Thoracic aorta endothelial cell (primary cell): ENCODE measurements around a stretch of chr17.

GRCh38 chr17:16143051-16143892, 72.1 kb downstream of the NCOR1 start:
- CAGE, long polyA plus RNA = no peak

DNA sequence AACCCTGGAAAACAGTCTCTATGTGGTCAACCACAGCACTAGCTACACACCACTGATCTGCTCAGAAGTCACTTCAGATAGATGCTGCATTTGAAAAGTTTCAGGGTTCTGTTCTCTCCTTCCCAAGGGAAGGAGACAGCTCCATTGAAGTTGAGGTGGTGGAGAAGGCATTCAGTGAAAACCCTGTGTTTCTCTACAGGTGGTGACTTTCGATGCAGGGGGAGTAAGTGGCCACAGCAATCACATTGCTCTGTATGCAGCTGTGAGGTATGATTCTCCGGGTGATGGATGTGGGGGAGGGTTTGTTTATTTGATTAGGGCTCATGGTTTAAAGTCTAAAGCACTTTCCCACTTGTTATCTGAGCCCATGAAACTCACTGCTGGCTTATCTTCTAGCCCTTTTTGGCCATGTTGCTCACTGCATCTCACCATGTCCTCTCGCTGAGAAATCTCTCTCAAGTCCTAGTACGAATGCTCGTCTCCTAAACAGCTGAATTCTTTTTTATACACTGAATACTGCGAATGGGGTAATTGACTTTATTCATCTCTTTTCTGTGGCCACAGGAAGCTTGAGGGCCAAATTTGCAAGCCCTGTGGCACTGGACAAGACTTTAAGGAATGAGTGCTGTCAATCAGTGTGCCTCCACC, 39.8 kb downstream of the CENPV start:
- CAGE, long polyA plus RNA = no peak

GRCh38 chr17:16329166-16330039, 23.9 kb downstream of the CENPV start:
- CAGE, long polyA plus RNA = no peak

DNA sequence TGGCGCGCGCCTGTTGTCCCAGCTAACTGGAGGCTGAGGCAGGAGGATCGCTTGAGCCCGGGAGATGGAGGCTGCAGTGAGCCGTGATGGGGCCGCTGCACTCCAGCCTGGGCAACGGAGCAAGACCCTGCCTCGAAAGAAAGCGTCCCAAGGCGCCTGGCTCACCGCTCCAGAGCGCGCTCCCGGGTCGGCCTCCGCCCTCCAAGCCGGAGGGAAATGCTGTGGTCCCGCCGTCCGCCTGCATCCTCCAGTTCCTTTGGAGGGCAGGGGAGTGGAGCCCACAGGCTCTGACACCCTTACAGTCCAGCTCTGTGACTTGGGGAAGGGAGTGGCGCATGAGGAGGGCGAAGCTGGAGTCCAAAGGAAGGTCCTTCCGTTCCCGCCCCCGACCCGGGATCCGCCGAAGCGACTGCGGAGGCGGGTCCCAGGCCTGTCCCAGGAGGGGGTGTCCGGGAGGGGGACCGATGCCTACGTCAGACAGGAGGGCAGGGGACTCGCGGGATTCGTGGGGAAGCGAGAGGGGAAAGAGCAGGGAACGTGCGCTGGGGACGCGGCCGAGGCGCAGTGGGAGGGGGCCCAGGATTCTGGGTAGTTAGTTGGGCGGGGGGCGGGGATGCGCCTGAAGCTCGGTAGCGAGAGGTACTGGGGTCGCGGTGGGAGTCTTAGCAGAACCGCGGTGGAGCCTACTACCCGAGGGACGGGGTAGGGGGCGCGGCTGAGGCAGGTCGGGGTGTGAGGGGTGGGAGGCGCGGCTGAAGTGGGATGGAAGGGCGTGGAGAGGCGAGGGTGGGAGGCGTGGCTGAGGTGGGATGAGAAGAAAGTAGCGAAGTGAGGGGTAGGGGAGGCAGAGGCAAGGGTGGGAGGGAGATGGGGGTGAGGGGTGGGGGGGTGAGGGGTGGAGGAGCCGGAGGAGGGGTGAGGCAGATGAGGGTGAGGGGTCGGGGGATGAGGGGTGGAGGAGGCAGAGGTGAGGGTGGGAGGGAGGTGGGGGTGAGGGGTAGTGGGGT, 8.2 kb upstream of the TRPV2 start:
- CAGE, long polyA plus RNA = no peak

- CAGE, long polyA plus RNA = no peak
Observed at GRCh38 chr17:16438559-16438882, 23.1 kb downstream of the TRPV2 start.

DNA sequence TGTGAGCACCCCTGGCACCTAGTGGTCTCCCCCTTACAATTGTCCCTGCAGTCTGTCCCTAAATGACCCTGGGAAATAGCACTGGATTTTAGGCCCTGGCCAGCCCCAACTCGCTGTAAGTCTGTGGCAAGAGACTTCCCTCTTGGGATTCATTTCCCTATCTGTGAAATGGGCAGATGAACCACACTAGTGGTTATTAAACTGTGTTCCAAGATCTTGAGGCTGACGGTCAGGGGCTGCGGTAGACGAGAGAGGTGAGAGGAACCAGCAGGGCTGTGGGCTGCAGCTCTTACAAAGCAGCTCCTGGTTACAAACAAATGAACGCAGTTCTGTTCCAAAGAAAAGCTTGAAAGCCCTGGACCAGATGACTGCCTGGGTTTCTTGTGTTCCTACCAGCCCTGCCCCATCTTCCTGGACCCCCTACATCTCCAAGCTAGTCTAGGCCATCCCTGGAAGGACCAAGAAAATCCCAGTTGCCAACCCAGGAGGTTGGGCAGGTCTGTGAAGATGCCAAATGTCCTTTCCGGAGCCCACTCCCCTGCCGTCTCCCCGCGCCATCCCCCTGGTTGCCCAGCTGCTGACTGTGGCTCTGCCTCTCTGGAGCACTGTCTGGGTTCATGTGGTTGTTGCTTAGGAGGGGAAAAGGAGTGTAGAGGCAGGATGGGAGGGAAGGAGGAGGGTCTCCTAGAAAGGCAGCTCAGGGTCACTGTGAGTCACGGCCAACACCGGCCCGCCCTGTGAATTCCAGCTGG, 26.6 kb downstream of the LRRC75A start:
- CAGE, long polyA plus RNA = no peak

DNA sequence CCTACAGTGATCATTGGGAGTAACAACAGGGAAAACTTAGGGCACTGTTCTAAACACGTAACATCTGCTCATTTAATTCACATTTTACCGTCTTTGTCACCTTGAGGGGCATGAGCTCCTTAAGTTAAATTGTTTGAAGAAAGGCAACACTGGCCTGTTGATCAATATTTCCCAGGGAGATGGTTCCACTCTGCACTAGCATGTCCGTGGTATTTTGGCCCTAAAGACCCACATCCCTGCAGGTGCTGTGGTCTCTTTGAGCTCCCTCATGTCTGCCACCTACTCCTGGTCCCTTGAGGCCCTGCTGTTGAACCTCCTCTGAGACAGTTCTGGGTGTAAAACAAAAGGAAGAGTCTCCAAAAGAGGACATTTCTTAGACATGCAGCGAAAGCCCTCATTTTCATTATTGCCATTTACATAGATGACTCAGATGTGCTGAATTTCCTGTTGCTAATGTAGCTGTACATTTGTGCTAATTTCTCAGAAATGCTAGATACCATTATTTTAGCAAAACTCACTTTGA, 4.2 kb upstream of the TNFRSF13B start:
- CAGE, long polyA plus RNA = no peak

DNA sequence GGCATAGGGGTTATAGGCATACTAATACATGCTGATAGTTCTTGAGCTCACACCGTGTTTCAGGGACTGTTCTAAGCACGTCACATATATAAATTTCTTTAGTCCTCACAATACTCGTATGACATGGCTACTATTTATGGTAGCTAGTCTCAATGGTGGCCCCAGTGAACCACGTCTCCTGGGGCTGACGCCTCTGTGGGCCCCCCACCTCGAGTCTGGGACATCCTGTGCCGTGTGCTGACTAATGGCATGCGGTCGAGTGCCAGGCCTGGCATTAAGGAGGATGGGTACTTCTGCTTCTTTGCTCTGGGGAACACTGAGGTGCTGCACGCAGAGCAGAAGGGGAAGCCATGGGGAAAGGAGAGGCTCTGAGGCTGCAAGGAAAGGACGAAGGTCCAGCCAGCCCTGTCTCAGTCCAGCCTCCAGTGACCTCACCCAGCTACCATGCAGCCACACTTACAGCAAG, 5.8 kb upstream of the MPRIP start:
- CAGE, long polyA plus RNA = no peak

GRCh38 chr17:17040976-17041755, 1.1 kb upstream of the MPRIP start:
- CAGE, long polyA plus RNA = no peak

DNA sequence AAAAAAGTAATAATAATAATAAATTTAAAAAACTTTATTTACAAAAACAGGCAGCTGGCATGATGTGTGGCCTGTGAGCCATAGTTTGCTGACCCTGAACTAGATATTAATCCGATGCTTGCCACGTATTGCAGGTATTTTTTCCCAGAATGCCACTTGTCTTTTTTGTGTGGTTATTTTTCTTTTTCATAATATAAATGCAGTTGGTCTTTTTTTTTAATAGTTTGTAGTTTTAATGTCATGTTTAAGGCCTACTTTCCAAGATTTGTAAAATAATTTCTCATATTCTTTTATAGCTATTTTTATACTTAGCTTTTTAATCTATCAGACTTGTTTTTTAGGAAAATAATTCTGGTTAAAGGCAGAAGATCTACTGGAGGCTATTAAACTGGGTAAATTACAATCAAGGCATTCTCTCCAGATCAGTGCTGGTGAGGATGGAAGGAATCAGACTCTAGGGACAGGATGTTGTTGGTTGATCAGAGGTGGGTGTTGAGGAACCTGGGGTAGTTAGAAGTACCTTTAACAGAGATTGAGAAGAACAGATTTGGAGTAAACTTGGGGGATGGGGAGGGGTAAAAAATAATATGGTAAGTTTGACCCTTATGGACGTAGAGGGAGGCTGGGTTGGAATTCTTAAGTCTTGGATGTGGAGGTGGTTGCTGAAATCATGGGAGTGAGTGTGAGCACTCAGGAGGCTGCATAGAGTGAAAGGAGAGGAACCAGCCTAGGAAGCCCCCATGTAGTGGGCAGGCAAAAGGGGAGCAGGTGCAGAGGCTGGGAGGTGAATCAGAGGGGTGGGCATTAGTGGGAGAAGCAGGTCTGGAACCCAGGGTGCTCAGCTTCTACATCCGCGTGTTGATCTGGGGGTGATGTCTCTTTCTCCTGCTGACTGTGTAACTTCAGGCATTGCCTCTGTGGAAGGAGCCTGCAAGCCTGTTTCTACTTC, 5.2 kb downstream of the MPRIP start:
- CAGE, long polyA plus RNA = no peak

- CAGE, long polyA plus RNA = no peak
Observed at GRCh38 chr17:17167032-17167876, 38.9 kb downstream of the PLD6 start.

GRCh38 chr17:17191863-17192723, 14.0 kb downstream of the PLD6 start:
- CAGE, long polyA plus RNA = no peak

GRCh38 chr17:17235900-17236962, 737 bp downstream of the FLCN start:
- CAGE, long polyA plus RNA = no peak

DNA sequence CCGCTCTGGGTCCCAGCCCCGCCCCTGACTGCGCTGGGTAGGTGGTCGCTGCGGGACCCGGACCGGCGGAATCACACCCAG, 165 bp downstream of the FLCN start:
- CAGE, long polyA plus RNA = no peak

GRCh38 chr17:17300580-17301151, 2.5 kb upstream of the NT5M start:
- CAGE, long polyA plus RNA = no peak

DNA sequence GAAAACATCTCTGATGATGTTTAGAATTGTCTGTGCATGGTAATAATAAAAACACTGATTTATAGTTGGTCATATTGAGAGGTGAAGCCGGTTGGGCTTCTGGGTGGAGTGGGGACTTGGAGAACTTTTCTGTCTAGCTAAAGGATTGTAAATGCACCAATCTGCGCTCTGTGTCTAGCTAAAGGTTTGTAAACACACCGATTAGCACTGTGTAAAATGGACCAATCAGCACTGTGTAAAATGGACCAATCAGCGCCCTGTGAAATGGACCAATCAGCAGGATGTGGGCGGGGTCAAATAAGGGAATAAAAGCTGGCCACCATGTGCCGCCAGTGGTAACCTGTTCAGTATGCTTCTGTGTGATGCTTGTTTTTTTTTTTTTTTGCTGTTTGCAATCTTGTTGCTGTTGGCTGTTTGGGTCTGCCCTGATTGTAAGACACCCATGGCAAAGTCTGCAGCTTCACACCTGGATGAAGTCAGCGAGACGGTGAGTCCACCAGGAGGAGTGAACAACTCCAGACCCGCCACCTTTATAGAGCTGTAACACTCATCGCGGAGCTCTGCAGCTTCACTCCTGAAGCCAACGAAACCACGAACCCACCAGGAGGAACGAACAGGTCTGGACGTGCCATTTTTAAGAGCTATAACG, 85.2 kb upstream of the MED9 start:
- CAGE, long polyA plus RNA = no peak

DNA sequence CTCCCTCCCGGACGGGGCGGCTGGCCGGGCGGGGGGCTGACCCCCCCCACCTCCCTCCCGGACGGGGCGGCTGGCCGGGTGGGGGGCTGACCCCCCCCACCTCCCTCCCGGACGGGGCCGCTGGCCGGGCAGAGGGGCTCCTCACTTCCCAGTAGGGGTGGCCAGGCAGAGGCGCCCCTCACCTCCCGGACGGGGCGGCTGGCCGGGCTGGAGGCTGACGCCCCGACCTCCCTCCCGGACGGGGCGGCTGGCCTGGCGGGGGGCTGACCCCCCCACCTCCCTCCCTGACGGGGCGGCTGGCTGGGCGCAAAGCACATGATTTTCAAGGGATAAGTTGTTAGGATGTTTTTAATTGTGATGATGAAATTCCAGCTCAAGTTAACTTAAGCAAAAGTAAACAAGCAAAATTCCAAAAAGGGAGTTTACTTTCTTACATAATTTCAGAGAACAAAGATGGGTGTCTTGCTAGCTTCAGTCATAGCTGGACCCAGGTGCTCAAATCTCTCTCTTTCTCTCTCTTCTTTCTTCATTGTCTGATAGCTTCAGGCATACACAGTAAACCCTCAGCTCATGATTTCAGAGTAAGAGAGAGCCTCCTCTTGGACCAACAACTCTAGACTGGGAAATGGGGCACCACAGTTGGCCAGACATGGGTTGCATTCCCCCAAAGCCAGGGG, 33.7 kb upstream of the MED9 start:
- CAGE, long polyA plus RNA = no peak

GRCh38 chr17:17445554-17446579, 30.9 kb upstream of the MED9 start:
- CAGE, long polyA plus RNA = no peak

- CAGE, long polyA plus RNA = no peak
Observed at GRCh38 chr17:17447224-17447894, 29.4 kb upstream of the MED9 start.

- CAGE, long polyA plus RNA = no peak
Observed at GRCh38 chr17:17506035-17506788, 10.0 kb upstream of the RASD1 start.